ENCODE measurements around a stretch of chr15.

GRCh38 chr15:59290811-59291538 lies 81.7 kb downstream of the MYO1E start:
- PRO-cap = no peak

- PRO-cap = no peak
Measured at GRCh38 chr15:59293946-59294273, 78.8 kb downstream of the MYO1E start.

DNA sequence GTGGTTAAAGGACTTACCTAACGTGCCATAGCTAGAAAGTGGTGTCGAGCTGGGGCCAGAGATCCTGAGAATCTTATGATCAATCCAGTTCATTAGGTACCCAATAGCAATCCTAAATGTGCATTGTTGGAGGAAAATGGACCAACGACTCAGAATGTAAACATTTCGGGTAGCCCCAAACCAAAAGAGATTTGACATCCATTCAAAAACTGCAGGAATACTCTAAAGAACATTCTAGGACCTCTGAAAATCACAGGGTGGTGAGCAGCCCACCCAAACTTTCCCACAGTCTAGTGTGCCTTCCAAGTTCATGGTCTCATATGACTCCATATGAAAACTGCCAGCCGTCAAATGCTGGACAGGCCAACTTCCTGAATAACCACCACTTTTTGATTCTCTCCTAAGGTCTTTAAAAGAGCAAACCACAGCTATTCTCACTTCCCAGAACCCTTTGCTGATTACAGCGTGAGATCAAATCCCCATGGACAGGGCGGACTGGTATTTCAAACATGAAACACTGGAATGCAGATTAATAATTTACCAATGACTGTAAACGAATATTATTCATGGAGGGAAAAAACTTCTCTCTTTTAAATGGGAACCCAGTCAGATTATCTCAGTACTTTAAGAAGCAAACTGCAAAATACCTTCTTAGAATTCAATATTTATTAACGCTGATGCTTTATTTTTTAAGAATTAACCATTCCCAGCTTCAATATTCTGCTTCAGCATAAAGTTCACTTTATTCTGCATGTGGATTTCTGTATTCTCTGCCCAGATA lies 43.2 kb downstream of the MYO1E start:
- PRO-cap = no peak

GRCh38 chr15:59843401-59843944 lies 154.4 kb upstream of the BNIP2 start:
- PRO-cap = no peak

- PRO-cap = no peak
Measured at GRCh38 chr15:59996471-59996841, 7.7 kb upstream of the FOXB1 start.

DNA sequence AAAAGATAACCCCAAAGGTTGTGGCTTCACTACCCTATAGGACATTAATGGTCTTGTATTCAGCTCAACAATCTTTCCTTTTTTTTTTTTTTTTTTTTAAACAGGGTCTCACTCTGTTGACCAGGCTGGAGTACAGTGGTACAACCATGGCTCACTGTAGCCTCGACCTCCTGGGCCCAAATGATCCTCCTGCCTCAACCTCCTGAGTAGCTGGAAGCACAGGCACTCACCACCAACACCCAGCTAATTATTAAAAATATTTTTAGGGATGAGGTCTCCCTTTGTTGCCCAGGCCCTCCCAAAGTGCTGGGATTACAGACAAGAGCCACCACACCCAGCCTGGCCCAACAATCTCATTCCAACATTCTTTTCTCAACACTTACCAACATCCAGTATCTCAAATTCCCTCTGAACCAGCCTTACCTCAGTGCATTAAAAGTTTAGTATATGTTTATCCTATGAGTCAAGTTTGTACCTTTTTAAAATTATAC lies 25.1 kb downstream of the ANXA2 start:
- PRO-cap = no peak

DNA sequence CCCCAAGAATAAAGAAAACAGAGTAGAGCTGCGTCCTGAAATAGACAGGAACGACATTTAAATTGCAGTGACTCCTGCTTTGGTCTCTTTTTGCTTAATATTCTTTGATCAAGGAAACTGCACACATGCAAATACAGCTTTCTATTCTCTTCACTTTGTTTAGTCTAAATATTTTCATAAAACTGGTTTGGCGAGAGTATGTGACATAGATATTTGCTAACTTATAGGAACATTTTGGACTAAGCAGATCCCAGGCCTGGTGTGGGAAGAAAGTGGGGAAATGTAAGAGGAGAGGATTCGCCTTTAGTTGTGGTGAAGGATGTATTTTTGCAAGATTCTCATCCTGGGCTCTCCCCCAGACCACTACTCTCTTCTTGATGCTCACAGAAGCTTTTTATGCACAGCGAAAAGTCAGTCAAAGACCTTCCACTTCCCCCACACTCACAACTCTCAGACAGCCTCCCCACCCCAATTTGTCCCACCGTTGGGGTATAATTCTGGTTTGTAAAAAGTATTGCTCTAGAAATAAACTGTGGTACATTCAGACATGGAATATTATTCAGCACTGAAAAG lies 10.8 kb downstream of the ANXA2 start:
- PRO-cap = no peak

DNA sequence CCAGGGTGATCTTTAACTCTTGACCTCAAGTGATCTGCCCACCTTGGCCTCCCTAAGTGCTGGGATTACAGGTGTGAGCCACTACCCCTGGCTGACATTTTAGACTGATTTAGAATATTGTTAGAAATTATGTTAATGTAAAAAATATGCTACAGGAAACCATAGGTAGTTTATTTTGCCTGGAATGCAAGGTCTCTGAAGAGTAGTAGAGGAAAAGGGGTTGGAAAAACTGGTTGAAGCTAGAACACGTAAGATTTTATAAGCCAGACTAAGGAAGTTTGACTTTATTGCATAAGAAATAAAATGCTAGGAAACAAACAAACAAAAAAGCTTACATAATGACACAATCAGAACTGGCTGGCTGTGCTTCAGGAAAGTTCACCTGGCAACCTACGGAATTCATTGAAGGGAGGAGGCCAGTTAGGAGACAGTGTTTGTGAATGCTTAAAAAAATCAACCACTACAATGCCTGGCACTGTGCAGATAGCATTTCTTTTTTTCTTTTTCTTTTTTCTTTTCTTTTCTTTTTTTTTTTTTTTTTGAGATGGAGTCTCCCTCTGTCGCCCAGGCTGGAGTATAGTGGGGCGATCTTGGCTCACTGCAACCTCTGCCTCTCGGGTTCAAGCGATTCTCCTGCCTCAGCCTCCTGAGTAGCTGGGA lies 1.9 kb upstream of the ICE2 start:
- PRO-cap = no peak

GRCh38 chr15:60495776-60496240 lies 16.9 kb upstream of the ICE2 start:
- PRO-cap = no peak

DNA sequence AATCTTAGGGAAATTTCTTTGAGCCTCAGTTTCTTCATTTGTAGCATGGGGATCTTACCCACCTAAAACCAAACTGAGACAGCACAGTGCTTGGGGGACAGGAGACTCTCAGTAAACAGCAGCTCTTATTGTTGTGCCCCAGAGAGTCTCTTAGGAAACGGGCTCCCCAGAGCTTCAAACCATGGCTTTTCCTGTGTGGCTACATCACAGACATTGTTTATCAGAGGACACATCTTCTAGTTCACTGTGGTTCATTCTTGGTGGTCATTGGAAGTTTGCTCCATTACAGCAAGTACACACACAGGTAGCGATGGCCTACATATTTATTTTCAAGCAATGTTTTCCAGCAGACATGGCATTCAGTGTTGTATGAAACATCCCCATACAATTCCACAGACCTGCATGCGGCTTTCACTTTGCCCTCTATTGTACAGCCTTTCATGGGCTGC lies 84.6 kb upstream of the ICE2 start:
- PRO-cap = no peak

DNA sequence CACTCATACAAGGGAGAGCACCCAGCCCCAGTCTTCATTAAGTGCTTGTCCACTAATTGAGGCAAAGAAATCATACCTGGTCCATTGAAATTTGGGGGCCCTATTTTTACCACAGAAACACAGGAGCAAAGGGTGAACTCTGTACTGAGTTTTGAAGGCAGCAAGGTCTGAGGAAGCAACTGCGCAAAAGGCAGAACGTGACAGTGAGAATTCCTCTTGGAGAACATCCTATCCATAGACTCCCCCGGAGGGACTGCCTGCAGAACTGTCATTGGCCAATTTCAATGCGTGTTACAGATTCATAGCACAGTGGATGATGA lies 138.3 kb upstream of the ICE2 start:
- PRO-cap = no peak

GRCh38 chr15:60722252-60722796 lies 243.4 kb upstream of the ICE2 start:
- PRO-cap = no peak

- PRO-cap = no peak
Measured at GRCh38 chr15:60918571-60918924, 310.6 kb downstream of the RORA start.

GRCh38 chr15:61077824-61078049 lies 151.4 kb downstream of the RORA start:
- PRO-cap = no peak

DNA sequence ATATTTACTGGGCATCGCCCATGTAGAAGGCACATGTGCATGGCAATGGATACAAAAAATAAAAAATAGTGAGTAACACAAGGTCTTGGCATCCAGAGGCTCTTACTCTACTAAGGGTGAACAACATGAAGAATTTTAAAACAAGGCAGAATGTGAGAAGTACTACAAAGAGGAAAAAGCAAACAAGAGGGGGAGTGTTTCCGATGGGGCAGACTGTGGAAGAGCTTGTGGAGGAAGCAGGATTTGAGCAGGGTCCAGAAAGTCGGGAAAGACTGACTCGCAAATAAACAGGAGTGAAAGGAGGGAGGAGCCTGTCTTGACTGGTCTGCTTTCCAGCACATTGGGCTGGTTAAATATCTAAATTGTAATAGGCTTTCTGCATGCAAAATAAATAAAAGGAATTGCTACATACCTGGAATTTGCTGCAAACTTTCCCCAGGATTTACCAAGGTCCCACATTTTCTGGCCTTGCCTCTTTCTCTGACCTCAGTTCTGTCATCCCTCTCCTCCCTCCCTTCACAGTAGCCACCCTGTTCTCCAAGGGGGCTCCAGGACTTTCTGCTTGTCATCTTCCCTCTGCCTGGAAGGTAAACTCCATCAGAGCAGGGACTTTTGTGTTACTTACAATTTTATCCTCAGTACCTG lies 132.1 kb downstream of the RORA start:
- PRO-cap = no peak

- PRO-cap = no peak
Measured at GRCh38 chr15:61402134-61402737, 173.1 kb upstream of the RORA start.

- PRO-cap = no peak
Measured at GRCh38 chr15:61519298-61519595, 290.1 kb upstream of the RORA start.

DNA sequence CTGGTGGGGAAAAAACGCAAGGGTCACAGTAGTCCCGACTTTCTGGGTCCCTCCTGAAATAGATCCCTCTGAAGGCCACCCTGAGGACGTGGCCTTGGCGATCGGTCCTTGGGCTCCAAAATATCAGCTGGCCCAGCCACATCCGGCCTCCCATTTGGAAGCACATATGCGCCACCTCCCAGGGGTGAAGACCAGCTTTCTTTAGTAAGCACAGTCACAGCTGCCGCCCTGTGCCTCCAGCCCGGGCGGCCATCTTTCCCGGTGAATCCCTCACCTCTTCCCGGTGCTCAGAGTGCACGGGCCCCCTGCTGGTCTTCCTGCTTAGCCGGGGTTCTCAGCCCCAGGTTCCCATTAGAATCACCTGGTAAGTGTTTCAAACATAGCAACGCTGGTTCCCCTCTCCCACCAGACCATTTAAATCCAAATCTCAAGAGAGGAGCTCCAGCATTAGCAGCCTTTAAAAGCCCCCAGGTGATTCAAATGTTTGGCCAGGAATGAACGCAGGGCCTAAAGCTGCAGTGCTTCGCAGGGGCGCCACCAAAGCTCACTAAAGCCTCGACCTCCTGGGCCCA lies 232.2 kb downstream of the VPS13C start:
- PRO-cap = no peak

DNA sequence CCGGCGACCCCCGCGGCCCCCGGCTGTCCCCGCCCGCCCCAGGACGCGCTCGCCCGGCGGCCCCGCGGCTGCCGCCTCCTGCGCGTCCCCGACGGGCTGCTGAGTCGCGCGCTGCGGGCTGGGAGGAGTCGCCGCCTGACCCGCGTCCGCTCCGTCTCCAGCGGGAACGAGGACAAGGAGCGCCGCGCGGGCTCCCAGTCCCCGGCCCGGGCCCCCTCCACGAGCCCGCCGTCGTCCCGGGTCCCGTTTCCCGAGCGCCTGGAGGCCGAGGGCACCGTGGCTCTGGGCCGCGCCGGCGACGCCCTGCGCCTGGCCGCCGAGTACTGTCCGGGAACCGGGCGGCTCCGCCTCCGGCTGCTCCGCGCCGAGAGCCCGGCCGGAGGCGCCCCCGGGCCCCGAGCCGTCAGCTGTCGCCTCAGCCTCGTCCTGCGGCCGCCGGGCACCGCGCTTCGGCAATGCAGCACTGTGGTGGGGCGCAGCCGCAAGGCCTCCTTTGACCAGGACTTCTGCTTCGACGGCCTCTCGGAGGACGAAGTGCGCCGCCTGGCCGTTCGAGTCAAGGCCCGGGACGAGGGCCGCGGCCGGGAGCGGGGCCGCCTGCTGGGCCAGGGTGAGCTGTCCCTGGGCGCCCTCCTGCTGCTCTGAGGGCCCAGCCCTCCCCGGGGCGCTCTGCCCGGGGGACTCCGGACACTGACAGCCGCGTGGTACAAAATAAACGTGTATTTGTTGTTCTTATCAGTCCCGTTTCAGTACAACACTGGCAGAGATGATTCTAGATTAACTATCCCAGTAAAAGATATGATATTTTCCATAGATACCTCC lies 1.5 kb downstream of the C2CD4A start:
- PRO-cap = no peak

- PRO-cap = no peak
Measured at GRCh38 chr15:62109810-62110907, 43.4 kb downstream of the C2CD4A start.

All from peritoneum (tissue), 1 donor.